ENCODE measurements around a stretch of chr2.

DNA sequence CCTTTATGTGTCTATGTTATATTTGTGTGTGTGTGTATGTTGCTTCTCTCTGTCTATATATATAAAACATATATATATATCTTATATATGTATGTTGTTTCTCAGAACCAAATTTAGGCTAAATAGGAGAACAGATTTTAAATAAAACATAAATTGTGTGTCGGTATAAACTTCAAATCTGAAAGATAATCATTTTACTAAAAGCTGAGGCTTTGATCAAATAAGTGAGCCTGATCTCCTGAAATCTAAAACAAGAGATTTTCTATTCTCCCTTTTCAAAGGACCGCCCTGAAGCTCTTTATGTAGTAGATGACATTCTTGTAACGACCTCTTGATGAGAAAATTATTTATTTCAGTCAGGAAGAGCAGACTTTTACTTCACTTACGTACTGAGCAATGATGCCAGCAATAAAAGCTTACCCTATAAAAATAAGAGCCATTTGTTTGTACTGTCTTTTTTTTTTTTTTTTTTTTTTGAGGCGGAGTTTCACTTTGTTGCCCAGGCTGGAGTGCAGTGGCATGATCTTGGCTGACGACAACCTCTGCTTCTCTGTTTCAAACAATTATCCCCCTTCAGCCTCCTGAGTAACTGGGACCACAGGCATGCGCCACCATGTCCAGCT is 39.1 kb downstream of the CRIM1 start:
- PRO-cap = no peak

GRCh38 chr2:36432421-36432932 is 76.9 kb downstream of the CRIM1 start:
- PRO-cap = no peak

GRCh38 chr2:36546796-36547305 is 51.1 kb downstream of the FEZ2 start:
- PRO-cap = no peak

DNA sequence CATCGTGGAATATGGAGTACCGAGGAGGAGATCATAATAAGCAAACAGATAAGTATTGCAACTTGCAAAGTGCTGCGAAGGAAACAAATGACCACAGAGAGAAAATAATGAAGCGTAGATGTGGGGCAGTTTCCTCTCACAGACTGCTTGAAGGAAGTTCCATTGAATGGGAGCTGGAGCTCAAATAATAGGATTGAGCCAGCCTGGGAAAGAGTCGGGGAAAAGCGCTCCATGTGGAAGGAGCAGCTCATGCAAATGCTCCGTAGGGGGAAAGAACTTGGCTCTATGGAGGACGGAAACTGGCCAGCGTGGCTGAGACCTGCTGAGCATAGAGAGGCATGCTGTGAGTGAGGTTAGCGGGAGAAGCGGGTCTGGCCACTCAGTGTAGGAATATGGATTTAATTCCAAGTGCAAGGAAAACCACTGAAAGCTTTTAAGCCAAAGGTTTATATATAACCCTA is 28.6 kb upstream of the VIT start:
- PRO-cap = no peak

DNA sequence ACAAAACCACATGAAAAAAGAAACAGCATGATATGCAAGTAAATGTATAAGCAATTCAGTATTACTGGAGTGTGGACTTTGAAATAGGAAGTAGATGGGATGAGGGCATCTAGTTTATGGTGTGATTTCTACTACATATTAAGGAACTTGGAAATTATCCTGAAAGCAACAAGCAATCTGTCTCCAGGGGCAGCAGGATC is 107.4 kb downstream of the STRN start:
- PRO-cap = no peak

DNA sequence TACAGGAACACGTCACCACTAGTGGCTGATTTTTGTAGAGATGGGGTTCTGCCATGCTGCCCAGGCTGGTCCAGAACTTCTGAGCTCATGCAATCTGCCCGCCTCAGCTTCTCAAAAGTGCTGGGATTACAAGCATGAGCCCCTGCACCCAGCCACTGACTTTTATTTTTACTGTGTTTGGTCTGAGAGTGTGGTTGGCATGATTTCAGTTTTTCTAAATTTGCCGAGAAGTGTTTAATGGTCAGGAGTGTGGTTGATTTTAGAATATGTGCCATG is 100.2 kb downstream of the STRN start:
- PRO-cap = no peak

- PRO-cap = no peak
These were observed 6.8 kb downstream of the STRN start for GRCh38 chr2:36959505-36959977.

- PRO-cap = no peak
These were observed 3.4 kb downstream of the STRN start for GRCh38 chr2:36962884-36963463.

DNA sequence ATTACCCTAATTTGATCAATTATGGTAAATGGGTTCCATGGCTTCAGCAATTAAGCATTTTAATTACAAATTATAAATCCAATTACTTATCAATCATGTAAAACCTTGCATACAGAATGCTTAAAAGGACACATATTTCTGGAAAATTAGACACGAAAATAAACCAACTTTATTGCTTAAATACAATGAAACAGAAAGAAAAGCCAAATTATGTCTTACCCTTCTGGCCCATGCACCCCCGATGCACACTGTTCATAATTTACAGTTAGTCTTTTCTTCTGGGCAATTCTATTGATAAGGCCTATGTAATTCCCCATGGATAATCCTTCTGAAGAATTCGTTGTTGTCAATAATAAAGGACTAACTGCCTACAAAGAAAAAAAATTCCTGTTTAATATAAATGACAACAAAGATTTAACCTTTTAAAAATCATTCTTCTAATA is 15.4 kb downstream of the EIF2AK2 start:
- PRO-cap = no peak

DNA sequence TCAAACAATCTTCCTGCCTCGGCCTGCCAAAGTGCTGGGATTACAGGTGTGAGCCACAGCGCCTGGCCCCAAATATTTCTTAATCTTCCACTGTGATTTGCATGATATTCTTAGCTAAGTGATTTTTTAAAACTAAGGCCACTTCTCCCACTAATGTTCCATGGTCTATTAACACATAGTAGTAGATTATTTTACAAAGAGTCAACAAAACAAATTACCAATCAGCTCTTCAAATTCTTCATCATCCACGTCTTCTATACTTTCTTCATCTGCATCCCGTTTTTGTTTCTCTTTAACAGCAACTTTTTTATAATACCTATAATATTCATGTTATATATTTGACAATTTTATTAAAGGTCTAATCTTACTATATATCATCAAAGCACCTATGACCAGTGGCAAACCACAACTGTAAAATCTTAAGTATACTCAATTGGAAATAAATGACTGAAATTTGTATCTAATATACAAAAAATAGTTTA is 17.4 kb downstream of the CEBPZOS start:
- PRO-cap = no peak

GRCh38 chr2:37214817-37215163 is 16.6 kb downstream of the CEBPZ start:
- PRO-cap = no peak

GRCh38 chr2:37225894-37226687 is 5.3 kb downstream of the CEBPZ start:
- PRO-cap = no peak

GRCh38 chr2:37226886-37227200 is 4.6 kb downstream of the CEBPZ start:
- PRO-cap = no peak

DNA sequence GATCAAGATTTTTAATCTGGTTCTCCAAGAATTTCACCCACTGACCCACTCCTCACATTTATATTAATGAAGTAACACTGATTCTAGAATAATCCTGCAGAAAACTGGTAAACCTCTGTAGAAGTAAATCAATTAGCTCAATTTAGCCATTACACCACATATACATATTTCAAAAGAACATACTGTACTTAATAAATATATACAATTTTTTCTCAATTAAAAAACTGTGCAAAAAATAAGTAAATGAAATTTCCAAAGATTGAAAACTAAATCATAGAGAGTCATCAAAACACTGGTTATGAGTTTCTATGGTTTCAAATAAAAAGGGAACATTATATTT is 10.3 kb downstream of the PRKD3 start:
- PRO-cap = no peak

DNA sequence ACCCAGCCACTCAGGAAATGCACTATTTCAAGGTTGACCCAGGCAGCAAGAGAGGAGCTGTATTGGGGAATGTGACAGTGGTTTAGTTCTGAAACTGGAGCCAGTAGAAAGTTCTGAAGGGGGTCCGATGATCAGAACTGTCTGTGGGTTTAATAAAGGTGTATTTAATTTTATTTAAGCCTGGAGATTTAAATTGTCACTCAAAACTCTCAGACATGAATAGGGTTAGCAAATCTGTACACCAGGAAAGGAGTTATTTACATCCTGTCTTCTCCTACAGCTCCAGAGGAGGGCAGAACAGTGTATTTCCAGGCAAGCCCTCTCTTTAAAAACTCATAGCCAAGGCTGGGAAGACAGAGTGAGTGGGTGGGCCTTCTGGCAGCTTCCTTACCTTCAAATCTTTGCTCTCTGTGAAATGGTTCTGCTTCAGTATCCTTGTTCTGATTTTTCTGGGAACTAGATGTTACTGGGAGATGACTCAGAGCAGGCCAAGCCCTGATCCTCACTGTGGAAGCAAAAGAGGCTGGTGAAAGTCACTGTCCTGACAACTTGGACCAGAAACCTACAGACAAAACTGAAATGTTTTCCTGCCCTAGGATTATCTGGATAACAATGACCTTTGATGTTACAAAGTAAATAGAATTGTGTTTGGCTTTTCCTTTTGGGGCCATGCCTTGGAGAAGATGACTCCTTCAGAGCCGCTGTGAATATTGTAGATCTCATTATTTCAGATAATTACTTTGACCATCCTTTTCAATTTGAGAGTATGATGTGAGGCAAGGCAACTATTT is 899 bp upstream of the QPCT start:
- PRO-cap = no peak

DNA sequence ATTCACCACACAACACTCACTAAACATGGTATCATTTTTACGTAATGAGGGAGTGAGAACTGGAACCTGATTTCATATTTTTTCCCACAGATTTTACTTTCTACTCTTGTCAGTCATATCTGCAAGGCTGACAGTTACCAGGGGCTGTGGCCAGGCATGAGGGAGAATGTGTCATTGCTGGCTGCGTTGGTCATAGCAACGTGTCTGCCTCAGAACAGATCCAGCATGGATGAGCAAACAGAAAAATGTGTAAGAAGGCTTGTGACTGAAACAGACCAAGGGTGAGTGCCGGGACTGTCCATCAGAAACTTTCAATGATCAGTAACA is 100.6 kb downstream of the CDC42EP3 start:
- PRO-cap = no peak

GRCh38 chr2:37654913-37655382 is 16.5 kb downstream of the CDC42EP3 start:
- PRO-cap = no peak

DNA sequence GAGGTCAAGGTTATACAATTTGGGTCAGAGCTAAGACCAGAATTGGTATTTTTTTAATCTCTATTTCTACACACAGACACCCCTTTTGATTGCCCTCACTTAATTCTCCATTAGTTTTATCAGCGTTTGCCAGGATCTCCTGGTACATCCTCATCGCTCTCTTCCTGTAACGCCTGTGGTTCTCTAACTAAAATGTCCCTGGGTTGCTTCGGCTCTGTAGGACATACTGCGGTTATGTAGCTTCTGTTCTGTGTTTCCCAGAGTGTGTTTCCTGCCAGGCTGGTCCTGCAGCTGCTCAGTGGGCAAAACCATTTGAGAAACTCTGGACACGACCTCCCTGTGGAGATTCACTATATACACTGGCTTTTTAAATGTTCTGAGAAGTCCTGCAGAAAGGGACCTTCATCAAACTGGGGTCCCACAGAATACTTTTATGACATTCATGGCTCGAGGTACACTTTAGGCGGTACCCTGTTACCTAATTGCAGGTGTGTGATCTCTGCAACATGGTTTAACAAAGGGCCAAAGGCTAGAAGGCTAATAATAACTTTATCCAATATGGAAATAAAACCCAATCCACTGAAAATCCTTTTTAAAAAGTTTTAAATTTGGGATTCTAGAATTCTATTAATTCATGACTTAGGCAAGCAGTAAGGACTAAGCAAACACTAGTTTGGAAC is 5.4 kb downstream of the CDC42EP3 start:
- PRO-cap = no peak

DNA sequence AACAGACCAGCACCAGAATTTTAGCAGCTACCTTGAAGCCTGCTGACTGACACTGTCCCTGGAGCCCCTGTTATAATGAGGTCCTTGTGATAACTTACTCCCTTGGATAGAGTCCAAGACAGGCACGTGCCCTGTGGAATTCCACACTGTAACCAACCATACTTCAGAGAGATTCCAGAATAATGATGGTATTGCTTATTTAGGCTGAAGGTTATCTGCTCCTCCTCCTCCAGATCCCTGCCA is 97.1 kb upstream of the RMDN2 start:
- PRO-cap = no peak

- PRO-cap = no peak
These were observed 57.3 kb downstream of the RMDN2 start for GRCh38 chr2:37982415-37982824.

Measured in NALM6 (cell line).